Measurements from ENCODE around the genes DSCAML1, FXYD2 and CD3G.

GRCh38 chr11:117691503-117691922 is 105.5 kb downstream of the DSCAML1 start:
- PRO-cap: no peak

GRCh38 chr11:117796591-117797531 is at the start of gene DSCAML1:
Gene DSCAML1 (minus strand): TSS chr11:117797216.
- PRO-cap: no peak

GRCh38 chr11:117812399-117813125 is 12.0 kb downstream of the FXYD2 start:
- PRO-cap: no peak

GRCh38 chr11:117823904-117825046 is at the start of gene FXYD2:
Gene FXYD2 (minus strand): TSS chr11:117824744.
- PRO-cap: unidirectional peak, minus-strand start at chr11:117824147

- PRO-cap: no peak
Observed at GRCh38 chr11:117870028-117870699, 6.3 kb downstream of the FXYD6 start.

DNA sequence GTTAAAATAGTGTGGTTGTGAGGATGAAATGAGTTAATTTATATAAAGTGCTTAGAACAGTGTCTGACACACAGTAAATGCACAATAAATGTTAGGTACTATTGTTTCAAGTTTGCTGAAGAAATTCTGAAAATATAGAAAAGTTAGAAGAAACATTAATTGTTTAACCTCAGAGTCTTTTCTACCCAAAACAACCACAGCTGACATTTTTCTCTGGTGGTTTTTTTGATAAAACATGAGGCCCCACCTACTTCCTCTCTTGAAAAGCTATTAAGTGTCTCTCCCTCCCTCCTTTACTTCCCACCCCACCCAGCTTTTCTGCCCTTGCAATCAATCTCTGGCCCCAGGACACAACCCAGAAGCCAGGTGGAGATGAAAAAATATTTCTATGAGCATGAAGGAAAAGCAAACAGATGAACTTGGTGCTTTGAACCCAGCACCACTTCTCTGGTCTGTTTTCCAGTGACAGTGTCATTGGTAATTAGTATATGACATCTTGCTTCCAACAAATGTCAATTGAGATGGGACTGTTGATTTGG is 23.8 kb upstream of the TMPRSS13 start:
- PRO-cap: no peak

DNA sequence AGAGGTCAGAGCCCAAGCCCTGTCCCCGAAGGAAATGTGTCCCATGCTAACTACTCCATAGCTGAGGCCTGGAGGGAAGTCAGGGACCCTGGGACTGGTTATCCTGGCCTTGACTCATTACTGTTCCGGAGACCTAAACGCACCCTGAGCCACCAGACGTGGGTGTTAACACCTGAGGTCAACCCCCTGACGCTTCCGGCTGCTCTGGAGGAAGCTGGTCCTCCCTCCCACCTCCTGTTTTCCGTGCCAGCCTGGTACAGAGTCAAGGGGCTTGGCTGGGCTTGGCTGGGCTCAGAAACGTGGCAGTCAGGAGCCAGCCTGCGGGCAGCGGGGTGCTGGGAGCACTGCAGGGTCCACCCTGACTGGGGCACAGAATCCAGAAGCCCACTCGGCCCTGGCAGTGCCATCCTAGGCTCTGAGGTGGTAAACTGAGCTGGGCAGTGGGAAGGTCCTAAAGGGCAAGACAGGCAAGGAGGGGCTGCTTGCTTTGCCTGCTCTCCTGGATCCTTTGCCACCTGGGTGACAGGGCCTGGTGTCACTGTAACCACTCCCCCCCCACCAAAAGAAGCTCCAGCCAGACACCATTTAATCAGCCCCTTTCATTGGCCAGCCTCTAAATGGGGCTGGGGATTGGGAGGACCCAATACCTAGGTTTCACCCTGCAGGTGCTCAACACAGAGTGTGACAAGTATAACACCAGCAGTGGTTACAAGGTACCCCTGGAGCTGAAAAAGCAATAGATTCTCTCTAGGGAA is 2.8 kb downstream of the TMPRSS4 start:
- PRO-cap: no peak

GRCh38 chr11:118110906-118111952 is 24.5 kb upstream of the SMIM35 start:
- PRO-cap: no peak

GRCh38 chr11:118146739-118147368 is 5.8 kb downstream of the SCN4B start:
- PRO-cap: no peak

GRCh38 chr11:118344049-118344636 is at the start of gene CD3G:
Gene CD3G (plus strand): TSS chr11:118344344.
- PRO-cap: no peak

GRCh38 chr11:118435835-118436304 is 422 bp upstream of the KMT2A start:
- PRO-cap: unidirectional peak, minus-strand start at chr11:118435992; bidirectional peak, plus-strand start at chr11:118436497, minus-strand start at chr11:118436120

DNA sequence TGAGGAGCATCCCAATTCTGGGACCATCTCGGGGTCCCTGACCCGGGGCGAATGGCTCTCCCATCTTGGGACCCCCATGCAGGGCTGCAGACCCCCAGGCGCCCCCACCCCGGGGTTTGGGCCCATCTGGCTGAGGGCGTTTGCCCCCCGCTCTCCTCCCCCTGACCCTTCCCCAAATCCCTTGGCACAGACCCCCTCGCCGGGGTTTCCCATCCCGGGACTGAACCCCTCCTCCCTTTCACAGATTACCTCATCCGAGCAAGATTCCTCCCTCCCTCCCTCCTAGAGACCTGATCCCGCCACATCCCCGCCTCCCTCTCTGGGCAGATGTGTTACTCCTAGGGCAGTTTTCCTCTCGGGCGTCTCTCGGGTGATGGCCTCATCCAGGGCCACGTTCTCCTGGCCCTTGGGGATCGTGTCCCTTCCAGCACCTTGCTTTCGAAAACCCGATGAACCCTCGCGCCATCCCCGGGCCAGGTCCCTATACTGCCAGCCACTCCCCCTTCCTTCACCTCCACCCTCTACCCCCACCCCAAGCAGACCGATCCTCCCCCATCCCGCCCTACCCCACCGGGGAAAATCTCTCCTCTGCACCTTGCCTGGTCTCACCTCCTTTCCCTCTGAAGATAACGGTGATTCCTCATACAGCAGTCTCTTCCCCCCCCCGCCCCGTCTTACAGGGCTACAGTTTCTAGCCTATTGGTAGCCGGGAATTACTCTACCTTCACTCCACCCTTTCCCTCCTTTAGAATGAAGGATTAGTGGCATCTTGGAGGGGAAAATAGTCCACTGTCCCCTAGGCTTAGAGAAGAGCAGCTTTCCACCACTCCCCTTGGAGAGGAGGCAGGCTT is 952 bp downstream of the KMT2A start:
- PRO-cap: unidirectional peak, minus-strand start at position 448 of the sequence; unidirectional peak, minus-strand start at position 622 of the sequence

DNA sequence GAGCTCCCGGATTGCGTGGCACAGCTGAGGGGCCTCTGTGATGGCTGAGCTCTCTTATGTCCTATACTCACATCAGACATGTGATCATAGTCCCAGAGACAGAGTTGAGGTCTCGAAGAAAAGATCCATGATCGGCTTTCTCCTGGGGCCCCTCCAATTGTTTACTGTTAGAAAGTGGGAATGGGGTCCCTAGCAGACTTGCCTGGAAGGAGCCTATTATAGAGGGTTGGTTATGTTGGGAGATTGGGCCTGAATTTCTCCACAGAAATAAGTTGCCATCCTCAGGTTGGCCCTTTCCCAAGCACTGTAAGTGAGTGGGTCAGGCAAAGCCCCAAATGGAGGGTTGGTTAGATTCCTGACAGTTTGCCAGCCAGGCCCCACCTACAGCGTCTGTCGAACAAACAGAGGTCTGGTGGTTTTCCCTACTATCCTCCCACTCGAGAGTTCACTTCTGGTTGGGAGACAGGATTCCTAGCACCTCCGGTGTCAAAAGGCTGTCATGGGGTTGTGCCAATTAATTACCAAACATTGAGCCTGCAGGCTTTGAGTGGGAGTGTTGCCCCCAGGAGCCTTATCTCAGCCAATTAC is 4.9 kb upstream of the TTC36 start:
- PRO-cap: no peak

DNA sequence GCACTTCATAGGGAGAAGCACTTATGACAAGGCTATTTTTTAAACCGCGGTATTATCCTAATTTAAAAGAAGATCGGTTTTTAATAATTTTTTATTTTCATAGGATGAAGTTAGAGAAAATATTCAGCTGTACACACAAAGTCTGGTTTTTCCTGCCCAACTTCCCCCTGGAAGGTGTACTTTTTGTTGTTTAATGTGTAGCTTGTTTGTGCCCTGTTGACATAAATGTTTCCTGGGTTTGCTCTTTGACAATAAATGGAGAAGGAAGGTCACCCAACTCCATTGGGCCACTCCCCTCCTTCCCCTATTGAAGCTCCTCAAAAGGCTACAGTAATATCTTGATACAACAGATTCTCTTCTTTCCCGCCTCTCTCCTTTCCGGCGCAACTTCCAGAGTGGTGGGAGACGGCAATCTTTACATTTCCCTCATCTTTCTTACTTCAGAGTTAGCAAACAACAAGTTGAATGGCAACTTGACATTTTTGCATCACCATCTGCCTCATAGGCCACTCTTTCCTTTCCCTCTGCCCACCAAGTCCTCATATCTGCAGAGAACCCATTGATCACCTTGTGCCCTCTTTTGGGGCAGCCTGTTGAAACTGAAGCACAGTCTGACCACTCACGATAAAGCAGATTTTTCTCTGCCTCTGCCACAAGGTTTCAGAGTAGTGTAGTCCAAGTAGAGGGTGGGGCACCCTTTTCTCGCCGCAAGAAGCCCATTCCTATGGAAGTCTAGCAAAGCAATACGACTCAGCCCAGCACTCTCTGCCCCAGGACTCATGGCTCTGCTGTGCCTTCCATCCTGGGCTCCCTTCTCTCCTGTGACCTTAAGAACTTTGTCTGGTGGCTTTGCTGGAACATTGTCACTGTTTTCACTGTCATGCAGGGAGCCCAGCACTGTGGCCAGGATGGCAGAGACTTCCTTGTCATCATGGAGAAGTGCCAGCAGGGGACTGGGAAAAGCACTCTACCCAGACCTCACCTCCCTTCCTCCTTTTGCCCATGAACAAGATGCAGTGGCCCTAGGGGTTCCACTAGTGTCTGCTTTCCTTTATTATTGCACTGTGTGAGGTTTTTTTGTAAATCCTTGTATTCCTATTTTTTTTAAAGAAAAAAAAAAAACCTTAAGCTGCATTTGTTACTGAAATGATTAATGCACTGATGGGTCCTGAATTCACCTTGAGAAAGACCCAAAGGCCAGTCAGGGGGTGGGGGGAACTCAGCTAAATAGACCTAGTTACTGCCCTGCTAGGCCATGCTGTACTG is 3.2 kb upstream of the TTC36 start:
- PRO-cap: no peak

- PRO-cap: no peak
Observed at GRCh38 chr11:118572569-118573525, 638 bp downstream of the ARCN1 start.

DNA sequence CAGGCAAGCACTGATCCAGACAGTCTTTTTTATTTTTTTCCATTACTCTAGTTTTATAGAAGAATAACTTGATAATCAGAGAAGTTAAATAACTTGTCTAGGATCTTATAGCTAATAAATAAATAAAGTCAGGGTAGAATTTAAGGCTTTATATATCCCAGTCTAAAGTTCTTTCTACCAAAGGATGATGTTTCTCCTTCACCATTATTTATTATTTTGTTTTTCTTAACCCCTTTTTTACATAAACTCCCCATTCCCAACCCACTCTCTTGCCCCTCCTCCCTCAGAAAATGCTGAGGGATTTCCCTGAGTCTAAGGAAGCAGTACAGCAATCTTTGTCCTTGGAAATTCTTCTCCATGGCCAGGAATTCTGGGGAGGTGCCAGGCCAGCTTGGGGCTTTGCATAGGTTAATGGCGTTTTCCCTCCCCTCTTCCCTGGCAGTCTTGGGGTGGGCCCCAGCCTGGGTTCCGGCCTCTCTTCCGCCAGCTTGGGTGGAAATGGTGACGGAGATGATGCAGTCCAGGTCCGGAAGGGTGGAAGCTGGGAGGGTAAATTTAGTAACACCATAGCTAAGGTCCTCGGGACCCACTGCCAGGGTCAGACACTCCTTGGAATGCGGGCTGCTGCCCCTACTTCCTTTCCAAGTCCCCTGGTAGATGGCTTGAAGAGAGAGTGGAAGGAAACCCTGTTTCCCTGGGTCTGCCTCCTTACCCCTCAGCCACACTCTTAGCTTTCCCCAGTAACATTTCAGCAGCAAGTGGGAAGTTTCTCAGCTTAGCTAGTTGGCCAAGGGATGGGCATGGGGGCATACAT is 4.9 kb downstream of the PHLDB1 start:
- PRO-cap: bidirectional peak, plus-strand start at position 601 of the sequence, minus-strand start at position 437 of the sequence

- PRO-cap: no peak
Observed at GRCh38 chr11:118631704-118632243, 24.4 kb downstream of the PHLDB1 start.

DNA sequence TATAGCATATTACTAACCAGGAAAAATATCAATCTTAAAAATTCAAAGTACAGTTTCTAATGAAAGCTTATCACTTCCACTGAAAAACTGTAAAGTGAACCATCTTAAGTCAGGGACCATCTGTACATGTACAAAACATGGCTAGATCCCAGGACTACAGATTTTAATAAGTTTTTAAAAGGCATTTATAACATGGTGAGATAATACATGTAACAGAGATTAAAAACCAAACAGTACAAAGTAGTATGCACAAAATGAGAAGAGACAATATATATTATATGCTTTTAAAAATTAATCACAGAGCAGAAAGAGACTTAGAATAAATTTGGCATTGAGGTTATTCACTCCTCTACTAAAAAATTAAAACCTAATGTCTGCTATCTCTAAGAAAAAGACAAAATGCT is 28.3 kb downstream of the DDX6 start:
- PRO-cap: no peak

- PRO-cap: no peak
Observed at GRCh38 chr11:118841284-118841739, 42.4 kb upstream of the CXCR5 start.

- PRO-cap: bidirectional peak, plus-strand start at chr11:118870372, minus-strand start at chr11:118870201
Observed at GRCh38 chr11:118870100-118871264, 13.2 kb upstream of the CXCR5 start.

Data from parotid gland (tissue), 1 donor.